ENCODE measurements around a stretch of chr2.

DNA sequence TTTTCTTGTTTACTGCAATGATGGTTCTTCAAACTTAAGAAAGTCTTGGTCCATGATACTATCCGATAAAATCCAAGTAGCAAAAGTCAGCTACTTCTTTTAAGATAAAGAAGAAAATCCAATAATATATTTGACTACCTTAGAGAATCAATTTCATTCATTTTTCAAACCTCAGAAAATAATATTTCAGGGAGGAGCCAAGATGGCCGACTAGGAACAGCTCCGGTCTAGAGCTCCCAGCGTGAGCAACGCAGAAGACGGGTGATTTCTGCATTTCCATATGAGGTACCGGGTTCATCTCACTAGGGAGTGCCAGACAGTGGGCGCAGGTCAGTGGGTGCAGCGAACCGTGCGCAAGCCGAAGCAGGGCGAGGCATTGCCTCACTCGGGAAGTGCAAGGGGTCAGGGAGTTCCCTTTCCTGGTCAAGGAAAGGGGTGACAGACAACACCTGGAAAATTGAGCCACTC lies 8.5 kb downstream of the EIPR1 start:
- PRO-cap = no peak
- RAMPAGE, long total RNA, 2 experiments = no peak in any of the 2 experiments

DNA sequence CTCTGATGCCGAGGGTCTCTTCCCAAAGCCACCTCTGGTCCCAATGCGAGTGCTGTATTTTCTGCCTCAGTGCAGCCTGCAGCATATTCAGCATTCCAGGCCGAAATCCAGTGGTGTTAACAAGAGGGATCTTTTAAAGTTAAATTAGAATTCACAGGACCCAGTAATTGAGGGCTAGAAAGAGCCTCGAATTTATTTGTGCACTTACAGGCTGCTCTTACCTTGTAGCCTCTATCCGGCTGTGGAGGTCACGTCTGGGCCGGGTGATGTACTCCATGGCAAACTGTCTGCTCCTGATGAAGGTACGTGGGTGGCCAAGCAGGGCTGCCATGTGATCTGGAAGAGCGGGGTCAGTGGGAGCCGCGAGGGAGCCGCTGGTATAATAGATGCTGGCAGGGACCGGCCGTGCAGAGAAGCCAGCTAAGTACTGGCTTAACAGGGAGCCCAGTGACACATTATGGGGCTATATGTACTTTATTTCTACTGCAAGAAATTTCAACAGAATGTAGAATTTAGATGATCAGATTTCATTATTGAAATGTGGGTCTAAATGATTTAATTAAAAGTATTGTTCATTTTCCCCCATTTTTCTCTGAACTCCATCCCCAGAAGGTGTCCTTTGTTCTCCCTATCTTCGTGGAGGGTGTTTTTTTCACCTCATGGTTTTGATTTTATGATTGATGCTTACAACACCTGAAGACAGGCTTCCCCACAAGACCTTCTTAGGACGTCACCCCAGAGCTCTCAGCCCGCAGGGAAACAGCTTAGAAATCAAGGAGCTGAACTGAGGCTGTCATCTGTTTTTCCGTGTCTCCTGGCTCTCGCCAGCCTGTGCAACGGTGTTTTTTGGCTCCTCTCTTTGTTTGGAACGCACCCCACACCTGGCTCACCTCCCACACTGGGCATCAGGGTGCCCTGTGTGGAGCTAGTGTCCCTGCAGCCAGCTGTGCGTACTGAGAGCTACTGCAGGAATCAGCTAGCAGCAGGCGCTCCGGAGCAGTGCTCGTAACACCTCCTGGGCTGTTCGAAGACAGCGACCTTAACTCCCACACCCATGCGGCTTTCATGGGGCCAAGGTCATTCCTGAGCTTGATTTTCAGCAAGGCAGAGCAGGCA lies 58.9 kb downstream of the ADI1 start:
- PRO-cap = unidirectional peak, plus-strand start at position 410 of the sequence; unidirectional peak, minus-strand start at position 955 of the sequence
- RAMPAGE, long total RNA, 2 experiments = start-site peak on the plus strand in 1 of 2 experiments, centred at position 278 of the sequence, 10 reads per replicate; start-site peak on the minus strand in 1 of 2 experiments, centred at position 303 of the sequence, 7 reads per replicate

- PRO-cap = no peak
- RAMPAGE, long total RNA, 2 experiments = no peak in any of the 2 experiments
These were observed 30.5 kb downstream of the ADI1 start for GRCh38 chr2:3488597-3489510.

GRCh38 chr2:3587216-3587869 lies 7.6 kb upstream of the COLEC11 start:
- PRO-cap = no peak
- RAMPAGE, long total RNA, 2 experiments = no peak in any of the 2 experiments

GRCh38 chr2:3620708-3621279 lies 25.9 kb downstream of the COLEC11 start:
- PRO-cap = no peak
- RAMPAGE, long total RNA, 2 experiments = no peak in any of the 2 experiments

GRCh38 chr2:3739202-3739542 lies 35.8 kb downstream of the DCDC2C start:
- PRO-cap = no peak
- RAMPAGE, long total RNA, 2 experiments = no peak in any of the 2 experiments

DNA sequence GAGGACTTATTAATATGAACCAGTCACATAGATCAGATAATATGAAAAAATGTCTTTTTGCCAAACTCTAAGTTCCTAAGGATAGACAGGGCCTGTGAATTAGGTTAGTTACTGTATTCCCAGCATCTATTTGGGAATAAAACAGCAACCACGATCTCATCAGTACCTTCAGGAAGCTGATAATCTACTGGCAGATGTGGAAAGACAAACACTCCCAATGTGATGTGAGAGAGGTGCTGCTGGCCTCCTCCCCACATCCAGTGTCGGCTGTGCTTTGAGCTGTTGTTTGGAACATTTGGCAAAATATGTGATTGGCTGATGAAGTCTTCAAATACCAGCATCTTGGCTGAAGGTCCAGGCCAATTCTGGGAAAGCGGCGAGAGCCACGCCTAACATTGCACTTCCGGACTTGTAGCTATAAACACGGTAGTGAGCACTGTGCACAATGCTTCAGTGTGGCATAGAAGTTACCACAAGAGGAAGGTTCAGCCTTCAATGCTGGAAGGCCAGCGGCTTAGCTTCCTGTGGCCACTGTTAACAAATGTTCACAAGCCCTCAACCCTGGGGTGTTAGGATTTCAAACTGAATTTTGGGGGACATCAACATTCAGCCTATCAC lies 198.7 kb downstream of the DCDC2C start:
- PRO-cap = no peak
- RAMPAGE, long total RNA, 2 experiments = no peak in any of the 2 experiments

DNA sequence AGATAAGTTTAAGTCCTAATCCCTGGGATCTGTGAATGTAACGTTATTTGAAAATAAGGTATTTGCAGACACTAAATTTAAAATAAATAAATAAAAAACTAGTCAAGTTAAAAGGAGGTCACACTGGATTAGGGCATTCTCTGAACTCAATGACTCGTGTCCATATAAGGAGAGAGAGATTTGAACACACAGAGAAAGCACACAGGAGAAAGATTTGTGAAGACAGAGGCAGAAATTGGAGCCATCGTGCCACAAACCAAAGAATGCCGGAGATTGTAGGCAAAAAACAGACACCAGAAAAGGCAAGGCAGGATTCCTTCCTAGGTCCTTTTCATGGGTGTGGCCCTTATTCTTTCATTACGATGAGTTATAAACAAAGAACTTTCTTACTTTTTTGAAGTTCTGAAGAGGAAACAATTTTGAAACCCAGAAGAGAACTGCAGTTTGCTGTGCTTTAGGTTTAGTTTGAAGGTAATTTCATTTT lies 981.6 kb downstream of the DCDC2C start:
- PRO-cap = no peak
- RAMPAGE, long total RNA, 2 experiments = no peak in any of the 2 experiments

DNA sequence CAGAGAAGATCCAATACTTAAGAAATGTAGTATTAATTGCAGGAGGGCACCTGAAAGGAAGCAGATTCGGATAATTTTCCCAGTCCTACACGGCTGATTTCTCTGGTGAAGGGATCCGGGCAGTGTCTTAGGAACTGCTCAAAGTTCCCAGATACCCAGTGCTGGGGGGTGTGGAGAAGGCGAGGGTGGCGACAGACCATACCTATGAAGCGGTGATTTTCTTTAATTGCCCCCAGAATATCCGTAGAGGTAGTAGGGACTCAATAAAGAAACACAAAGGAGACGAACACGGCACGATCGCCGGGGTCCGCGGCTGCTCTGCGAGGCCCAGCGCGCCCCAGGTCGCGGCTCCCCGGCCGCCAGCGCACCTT lies 1.4 kb upstream of the SOX11 start:
- PRO-cap = no peak
- RAMPAGE, long total RNA, 2 experiments = no peak in any of the 2 experiments

DNA sequence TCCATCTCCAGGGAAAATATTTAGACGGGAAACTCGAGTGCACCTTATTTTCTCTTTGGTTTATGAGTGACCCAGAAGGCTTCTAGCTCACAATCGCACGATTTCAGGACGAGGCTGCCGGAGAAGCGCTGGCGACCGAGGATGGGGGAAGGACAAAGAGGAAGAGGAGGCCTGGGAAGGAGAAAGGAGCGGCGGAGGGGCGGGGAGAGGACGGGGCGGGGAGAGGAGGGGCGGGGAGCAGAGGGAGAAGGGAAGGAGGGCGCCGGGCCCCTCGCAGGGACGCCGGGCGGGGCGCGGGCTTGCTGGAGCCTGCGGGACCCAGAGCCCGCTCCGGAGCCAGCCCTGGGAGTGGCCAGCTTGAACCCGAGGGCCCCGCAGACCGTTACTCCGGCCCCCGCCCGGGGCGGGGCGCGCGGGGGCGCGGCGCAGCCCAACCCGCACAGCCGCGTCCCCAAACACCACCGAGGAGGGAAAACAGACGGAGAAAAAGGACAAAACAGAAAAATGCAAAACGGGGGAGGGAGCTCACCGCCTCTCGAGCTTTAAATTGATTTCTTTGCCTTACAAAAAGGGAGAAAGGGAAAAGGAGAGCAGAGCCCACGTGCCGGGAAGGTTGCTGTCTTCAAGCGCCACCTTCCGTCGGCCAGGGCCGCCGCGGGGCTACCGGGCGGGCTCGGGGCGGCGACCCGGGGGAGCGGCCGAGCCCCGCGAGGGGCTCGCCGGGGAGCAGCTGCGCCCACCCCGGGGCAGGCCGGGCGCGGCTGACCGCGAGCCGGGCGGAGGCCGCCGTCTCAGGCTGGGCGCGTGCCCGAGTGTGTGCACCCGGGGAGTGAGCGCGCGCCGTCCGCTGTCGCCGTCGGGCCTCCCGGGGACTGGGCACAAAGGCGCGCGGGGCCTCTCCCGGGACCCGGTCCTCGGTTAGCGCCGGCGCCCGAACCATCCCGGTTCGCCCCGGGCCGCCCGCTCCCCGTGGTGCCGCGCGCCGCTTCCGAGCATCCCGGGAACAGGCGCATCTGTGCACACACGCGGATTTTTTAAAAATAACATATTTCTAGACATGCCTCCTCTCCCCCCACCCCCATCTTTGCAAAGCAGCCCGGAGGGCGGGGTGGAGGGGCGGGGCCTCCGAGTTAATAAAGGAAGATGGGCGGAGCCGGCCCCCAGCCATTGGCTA lies 653 bp upstream of the SOX11 start:
- PRO-cap = no peak
- RAMPAGE, long total RNA, 2 experiments = no peak in any of the 2 experiments

DNA sequence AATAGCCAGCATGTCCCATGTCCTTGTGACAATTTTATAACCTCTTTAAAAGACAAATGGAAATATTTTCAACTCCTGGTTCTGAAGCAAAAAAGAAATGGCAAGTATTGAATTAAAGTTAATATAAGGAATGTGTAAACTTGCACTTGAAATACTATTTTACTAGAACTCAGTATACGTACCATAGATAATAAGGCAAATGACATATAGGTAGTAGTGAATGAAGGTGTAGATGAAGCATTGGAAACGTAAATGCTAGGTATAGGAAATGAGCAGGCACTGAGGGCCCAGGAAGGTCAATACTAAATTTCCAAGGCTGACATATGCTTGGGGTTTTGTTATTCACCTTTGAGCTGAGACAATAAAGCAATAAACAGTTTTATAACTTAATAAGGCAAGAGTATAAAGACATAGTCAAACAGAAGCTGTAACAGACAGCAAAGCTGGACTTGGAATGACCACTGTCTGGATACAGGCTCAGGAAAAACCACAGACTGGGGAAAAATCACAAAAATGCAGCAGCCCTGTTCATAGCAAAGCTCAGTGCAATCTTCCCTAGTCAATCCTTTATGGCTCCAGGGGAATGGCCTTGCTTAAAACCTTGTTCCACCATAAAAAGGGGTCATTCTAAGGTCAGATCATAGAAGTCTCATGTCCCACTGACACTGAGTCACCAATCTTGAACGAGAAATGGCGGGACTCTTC lies 493.4 kb downstream of the CMPK2 start:
- PRO-cap = no peak
- RAMPAGE, long total RNA, 2 experiments = no peak in any of the 2 experiments

DNA sequence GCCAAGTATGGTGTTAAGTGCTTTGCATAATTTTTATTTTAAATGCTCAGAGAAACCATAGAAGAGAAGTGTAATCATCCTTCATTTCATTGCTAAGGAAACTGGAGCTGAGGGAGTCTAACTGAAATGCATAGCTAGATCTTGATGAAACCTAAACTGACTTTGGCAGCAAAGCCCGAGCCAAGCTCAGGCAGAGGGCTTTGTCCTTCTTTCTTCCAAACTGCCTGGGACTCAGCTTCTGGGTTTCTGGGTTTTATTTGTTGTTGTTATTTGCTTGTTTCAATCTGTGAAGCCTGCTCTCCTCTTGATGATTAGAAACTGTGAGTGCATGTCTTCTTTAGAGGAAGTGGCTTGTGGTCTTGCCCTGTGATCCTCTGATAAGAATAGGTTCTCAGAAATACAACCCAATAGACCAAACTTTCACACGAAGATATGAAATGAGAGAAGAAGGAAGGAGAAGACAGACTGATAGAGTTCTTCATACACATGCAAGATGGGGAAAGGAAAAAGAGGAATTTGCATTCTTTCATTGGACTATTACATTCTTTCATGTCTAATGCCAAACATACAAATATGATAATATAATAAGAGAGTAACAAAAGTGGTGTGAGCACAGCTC lies 7.5 kb upstream of the RNF144A start:
- PRO-cap = no peak
- RAMPAGE, long total RNA, 2 experiments = no peak in any of the 2 experiments

- PRO-cap = no peak
- RAMPAGE, long total RNA, 2 experiments = no peak in any of the 2 experiments
These were observed 147.1 kb downstream of the RNF144A start for GRCh38 chr2:7064083-7064887.

DNA sequence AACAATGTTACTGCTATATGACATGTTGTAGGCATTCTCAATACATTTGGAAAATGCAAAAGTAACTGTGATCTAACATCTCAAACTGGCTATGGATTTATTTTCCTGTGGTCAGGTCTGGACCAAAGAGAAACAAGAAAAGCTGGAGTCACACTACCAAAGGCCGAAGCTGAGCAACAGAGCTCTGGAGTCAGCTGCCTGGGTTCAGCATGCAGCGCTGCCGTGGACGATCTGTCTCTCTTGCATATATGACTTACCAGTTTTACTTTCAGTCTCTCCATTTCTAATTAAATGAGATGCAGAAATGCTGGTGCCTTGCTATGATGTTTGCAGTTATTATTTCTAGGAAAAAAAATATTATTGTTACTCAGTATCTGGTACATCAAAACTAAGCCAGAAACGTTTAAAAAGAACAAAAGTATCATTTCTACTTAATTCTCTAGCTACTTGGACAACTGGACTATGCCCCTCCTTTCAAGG lies 813.2 kb downstream of the RNF144A start:
- PRO-cap = no peak
- RAMPAGE, long total RNA, 2 experiments = no peak in any of the 2 experiments

DNA sequence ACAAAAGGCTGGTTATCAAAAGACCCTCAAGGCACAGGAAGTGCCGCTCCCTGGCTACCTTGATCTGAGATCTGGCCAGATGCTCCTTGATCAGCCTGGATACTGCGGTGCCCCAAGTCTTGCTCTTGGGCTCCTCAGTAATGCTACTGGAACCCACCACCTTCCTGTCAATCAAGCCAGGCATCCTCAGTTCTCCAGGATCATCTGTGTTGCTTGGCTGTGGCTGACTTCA lies 703.5 kb upstream of the ID2 start:
- PRO-cap = no peak
- RAMPAGE, long total RNA, 2 experiments = no peak in any of the 2 experiments

DNA sequence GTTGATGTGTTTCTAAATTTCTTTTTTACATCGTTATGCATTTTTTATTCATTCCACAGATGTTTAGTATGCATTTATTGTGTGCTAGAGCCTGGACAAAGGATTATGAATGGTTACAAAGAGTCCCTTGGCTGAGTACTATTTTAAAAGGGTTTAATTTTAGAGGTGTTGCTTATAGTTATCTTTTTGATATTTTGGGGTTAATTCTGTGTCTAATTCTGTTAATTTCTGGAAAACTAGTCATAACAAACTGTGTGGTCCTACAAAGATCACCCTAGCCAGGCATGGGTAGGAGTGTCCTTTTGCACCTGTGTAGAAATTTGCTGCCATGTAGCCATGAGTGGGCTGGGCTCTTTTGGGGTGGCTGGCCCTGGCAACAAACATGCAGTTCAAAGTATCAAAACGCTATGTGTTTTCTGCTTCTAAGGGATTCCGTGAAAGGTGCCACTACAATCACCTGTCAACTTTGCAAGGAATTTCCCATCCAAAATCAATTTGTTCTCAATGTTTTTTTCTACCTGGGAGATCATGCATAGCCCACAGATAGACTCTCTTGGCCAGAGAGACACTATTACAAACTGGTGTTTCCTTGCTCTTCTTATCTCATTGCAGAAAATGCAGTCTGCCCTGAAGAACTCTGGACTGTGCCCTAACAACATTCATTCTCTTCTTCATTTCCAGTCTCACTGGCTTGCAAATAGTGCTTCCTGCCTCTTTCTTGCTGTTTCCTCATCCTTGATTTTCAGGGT lies 537.7 kb upstream of the ID2 start:
- PRO-cap = no peak
- RAMPAGE, long total RNA, 2 experiments = no peak in any of the 2 experiments

DNA sequence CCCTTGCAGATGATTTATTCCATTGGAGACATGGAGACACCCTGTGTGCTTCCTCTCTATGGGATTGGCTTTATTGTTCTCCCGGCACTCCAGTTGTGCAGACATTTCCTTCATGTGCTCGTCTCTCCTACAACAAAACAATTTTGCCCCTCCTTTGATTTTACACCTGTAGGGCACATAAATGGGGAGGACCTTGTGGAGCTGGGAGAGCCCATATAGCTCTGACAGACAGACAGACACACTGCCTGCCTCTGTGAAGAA lies 446.6 kb upstream of the ID2 start:
- PRO-cap = no peak
- RAMPAGE, long total RNA, 2 experiments = no peak in any of the 2 experiments

- PRO-cap = no peak
- RAMPAGE, long total RNA, 2 experiments = no peak in any of the 2 experiments
These were observed 378.3 kb upstream of the ID2 start for GRCh38 chr2:8303480-8304117.

DNA sequence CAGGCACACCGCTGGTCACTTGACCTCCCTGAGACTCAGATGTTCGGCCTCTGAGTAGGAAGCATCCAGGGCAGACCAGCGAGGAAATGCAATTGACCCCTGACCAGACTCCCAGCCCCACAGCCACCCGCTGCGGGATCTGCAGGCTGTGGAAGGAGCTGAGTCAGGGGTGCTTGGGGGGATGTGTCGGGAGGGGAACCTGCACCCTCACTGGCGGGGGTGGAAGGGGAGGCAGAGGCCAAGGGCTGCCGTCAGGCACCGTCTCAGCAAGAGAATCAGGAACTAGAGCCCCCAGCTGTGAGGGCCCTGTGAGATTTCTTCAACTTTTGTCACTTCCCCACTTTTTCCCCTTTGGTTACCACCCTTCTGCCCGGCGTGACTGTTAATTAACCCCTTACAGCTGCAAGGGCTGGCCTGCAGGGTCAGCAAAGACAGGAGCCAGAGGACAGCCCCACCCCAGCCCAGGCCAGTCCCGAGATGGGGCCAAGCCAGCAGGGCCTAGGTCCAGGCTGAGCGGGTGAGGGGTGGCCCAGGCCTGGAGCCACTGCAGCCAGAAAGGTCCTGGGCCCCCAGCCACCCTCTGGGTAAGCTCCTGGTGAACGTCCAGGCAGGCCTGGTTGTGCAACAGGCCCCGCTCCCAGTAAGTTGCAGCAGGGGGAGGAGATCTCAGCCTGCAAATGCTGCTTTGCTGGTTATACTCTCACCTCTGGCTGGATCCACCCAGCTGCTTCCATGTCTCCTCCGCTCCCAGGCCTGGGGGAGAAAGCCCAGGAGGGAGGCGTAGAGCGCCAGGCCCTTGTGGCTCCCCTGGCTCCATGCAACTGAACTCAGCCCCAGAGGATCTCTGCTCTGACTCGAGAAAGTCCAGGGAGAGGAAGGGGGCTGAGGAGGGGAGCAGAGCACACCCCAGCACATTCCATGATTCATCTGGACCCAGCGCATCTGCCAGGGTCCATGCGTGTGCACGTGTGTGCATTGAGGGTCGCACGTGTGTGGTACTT lies 146.9 kb upstream of the ID2 start:
- PRO-cap = bidirectional peak, plus-strand start at position 469 of the sequence, minus-strand start at position 284 of the sequence; unidirectional peak, plus-strand start at position 695 of the sequence
- RAMPAGE, long total RNA, 2 experiments = no peak in any of the 2 experiments

GRCh38 chr2:8682576-8682677 lies 571 bp downstream of the ID2 start:
- PRO-cap = no peak
- RAMPAGE, long total RNA, 2 experiments = no peak in any of the 2 experiments